ENCODE results near the gene NSMCE1.

DNA sequence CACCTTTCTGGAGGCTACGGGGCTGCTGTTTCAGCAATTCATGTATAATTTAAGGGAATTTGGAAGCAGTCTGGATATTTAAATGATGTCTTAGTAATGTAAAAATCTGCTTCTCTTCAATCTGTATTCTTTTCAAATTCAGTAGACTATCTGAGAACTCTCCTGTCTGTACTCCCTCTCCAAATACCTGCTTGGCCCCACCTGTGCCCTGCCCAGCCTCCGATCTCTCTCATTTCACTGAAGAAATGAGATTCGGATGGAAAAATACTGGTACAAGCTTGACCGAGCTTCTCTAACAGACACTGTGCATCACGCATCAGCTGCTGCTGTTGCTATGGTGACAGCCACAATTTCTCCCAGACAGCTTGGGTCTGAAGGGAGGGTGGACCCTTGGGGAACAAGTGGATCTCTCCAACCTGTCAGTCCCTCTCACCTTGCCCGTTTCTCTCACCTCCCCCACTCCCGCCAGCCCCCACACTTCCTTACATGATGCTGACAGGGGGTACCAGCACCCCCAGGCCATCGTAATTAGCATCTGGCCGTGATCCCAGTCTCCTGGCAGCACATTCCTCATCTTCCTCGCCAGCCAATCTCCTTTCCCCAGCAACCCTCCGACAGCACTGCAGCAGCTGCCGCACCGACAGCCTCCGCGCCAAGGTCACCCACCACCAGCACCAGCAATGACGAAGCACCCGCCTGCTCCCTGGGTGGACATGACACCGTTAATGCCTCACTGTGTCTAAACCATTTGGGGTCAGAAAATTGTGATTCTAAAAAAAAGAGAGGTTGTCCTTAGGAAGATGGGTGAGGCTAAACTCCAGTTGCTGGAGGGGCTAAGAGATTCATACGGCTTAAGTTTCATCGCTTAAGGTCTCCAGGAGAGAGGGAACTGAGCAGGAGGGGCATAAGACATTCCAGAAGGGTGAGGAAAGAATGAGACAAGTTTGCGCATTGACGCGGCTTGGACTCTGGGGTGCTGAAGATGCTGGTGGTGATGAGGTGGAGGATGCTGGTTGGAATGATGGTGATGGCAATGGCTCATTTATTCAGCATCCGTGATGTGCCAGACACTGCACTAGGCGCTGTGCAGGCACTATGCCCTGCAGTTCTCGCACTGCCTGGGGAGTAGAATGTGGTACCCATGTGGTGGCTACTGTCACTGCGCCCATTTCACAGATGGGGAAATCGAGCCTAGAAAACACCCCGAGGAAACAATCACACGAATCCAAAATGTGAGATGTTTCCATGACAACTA lies 58.6 kb upstream of the TNRC6A start:
- PRO-cap, result no peak

DNA sequence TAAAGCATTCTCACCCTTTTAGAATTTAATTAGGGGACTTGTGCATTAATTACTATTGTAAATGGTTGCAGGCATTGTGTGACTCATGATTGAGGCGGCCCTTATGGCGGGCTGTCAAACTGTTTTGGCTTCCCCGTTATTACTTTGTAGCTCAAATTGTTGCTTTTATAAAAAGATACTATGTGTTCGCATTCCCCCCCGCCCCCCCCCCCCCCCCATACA lies 1.0 kb downstream of the TNRC6A start:
- PRO-cap, result no peak

GRCh38 chr16:25918364-25918693 lies 226.6 kb downstream of the HS3ST4 start:
- PRO-cap, result no peak

- PRO-cap, result no peak
Observed at GRCh38 chr16:26256568-26256972, 564.8 kb downstream of the HS3ST4 start.

GRCh38 chr16:27211962-27212489 lies 8.7 kb downstream of the KDM8 start:
- PRO-cap, result no peak

DNA sequence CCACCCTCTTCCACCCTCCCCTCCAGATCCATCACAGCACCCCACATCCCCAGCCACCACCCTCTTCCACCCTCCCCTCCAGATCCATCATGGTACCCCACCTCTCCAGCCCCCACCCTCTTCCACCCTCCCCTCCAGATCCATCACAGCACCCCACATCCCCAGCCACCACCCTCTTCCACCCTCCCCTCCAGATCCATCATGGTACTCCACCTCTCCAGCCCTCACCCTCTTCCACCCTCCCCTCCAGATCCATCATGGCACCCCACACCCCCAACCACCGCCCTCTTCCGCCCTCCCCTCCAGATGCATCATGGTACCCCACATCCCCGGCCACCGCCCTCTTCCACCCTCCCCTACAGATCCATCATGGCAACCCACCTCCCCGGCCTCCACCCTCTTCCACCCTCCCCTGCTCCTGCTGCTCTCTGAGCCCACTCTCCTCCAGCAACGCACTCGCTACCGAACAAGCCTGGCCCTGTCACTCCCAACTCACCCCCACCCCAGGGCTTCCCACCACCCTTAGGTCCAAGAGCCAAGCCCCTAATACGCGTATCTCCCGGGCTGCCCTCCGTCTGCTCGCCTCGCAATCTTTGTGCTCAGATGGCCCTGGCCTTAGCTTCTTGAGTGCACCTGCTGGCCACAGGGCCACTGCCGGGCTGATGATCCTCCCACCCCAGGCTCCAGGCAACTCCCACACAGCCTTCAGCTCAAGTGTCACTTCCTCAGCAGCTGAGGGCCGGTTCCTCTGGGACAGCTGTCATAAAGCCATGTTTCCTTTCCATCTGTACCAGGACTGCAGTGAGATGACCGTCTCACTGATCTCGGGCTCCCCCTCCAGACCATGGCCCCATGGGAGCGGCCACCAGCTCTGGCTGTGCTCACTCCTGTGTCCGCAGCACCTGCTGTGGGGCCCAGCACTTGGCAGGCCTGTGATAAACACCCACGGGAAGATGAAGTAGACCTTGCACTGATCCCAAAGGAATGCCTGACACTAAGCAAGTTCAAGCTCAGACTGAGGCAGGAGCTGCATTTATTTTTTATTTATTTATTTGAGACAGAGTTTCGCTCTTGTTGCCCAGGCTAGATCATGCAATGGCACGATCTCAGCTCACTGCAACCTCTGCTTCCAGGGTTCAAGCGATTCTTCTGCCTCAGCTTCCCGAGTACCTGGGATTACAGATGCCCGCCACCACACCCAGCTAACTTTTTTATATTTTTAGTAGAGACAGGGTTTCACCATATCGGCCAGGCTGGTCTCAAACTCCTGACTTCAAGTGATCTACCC lies 25.7 kb downstream of the KDM8 start:
- PRO-cap, result no peak

GRCh38 chr16:27237219-27238025 lies 31.1 kb downstream of the NSMCE1 start:
- PRO-cap, result no peak

DNA sequence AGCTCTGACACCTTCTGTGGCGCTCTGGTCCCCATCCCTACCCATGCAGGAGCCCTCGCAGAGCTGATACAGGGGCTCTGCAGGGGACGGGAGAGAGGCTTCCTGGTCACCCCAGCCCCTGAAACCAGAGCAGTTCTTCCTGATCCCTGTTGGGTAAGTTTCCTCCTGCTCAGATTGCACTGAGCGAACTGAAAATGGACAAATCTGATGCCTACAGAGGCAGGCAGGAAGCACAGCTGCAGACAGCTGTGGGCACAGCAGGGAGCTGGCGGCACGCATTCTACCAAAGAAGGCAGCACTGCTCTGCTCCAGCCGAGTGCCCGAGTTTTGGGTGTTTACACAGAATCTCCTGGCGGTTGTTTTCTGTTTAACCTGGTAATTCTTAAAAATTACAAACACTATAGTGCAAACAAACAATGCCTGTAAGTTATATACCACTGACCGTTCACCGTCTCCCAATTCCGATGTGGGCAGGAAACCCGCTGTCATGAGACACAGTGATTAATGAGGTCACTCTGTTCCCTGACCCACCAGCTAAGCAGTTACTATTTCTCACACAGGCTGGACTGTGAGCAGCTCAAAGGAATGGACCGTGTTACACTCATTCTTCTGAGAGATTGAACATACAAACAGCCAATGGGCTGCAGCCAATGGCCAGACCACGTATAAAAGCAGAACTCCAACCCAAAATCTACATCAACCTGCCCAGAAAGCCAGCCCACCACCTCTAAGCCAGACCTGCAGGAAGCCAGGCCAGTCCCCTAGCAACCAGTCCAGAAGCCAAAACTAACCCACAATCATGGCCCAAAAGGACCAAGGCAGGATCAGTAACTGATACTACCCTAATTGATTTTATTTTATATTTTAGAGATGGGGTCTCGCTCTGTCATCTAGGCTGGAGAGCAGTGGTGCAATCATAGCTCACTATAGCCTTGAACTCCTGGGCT lies 25.5 kb downstream of the NSMCE1 start:
- PRO-cap, result bidirectional peak, plus-strand start at position 304 of the sequence, minus-strand start at position 190 of the sequence

DNA sequence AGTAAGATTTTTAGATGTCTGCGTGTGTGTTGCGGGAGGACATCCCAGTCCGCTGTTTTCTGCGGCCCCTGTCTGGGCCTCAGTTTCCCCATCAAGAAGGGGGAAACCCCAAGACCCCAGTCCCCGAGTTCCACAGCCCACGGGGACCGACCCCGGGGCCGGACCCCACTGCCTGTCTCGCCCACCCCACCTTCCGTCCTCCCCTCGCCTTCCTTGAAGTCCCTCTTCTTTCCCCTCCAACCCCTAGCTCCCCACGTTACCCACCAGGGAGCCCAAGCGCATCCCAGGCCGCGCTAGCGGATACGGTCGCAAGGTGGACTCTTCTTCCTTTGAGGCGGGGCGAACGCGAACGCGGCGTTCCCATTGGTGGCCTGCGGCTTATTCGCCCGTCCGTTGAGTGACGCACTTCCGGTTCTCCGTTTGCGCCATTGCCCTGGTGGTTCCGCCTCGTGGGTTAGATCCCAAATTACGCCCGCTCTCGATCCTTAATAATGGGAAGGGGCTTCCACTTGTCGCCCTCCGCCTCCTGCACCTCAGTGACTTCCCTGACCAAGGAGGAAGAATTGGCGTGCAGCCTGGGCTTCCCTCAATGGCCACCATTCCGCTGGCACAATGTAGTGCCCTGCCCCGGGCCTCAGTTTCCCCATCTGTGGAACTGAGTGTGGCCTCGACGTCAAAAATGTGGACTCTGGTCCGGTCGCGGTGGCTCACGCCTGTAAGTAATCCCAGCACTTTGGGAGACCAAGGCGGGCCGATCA lies at the start of gene NSMCE1:
TSS of gene NSMCE1 (minus strand) at position 331 of the 758 bp plus-strand sequence.
- PRO-cap, result bidirectional peak, plus-strand start at position 409 of the sequence, minus-strand start at position 331 of the sequence

- PRO-cap, result no peak
Observed at GRCh38 chr16:27315949-27316330, 2.2 kb downstream of the IL4R start.

DNA sequence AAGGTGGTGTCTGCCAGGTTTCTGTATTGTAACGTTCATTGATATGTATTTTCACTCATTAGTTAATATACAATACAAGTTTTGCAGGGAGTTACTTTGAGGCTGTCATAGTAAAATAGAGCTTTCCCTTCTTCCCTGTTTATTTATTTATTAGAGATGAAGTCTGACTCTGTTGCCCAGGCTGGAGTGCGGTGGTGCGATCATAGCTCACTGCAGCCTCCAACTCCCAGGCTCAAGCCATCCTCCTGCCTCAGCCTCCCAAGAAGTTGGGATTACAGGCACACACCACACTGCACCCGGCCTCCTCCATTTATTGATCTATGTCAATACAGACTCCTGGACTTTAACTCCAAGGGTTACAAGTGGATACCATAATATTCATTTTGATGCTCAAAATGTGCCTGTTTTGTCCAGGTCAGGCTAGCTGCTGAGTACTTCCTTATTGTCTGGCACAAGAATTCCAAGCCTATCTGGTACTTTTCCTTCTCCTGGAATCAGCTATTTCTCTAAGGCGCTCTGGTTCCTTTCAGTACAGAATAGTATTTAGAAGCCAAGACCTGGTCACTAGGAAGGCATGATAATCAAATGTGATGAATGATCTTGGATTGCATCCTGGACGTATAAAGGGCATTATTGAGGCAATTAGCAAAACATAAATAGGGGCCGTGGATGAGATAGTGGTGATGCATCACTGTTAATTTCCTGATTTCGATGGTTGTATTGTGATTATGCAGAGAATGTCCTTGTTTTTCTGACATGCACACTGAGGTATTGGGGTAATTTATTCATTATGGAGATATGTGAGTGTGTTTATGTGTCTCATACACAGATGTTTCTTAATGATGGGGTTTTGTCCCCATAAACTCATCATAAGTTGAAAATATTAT lies 21.7 kb downstream of the IL4R start:
- PRO-cap, result no peak

- PRO-cap, result no peak
Observed at GRCh38 chr16:27354620-27355615, 41.1 kb downstream of the IL4R start.

DNA sequence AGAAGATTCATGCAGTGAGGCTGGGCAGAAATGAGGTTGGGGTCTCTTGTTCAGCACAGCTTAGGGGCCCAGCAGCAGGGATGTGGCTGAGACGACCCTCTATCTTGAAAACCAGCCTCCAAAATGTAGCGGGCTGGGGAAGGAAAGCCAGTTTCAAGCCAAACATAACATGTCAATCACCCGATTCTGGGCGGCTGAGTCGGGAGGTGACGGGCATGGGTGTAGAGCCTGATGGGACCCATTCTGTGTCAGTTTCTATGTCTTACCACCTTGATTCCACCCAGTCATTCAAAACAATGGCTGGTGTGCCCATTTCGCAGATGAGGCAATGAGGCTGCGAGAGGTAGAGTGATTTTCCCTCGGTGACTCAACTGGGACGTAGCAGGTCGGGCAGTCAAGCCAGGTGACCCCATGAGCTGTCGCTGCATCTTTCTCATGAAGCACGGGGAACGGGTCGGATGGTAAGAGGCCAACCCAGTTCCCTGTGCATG lies 831 bp downstream of the IL21R start:
- PRO-cap, result no peak

- PRO-cap, result no peak
Observed at GRCh38 chr16:27464761-27465566, 63.0 kb downstream of the IL21R start.

GRCh38 chr16:27517950-27518601 lies 31.6 kb downstream of the GTF3C1 start:
- PRO-cap, result no peak

DNA sequence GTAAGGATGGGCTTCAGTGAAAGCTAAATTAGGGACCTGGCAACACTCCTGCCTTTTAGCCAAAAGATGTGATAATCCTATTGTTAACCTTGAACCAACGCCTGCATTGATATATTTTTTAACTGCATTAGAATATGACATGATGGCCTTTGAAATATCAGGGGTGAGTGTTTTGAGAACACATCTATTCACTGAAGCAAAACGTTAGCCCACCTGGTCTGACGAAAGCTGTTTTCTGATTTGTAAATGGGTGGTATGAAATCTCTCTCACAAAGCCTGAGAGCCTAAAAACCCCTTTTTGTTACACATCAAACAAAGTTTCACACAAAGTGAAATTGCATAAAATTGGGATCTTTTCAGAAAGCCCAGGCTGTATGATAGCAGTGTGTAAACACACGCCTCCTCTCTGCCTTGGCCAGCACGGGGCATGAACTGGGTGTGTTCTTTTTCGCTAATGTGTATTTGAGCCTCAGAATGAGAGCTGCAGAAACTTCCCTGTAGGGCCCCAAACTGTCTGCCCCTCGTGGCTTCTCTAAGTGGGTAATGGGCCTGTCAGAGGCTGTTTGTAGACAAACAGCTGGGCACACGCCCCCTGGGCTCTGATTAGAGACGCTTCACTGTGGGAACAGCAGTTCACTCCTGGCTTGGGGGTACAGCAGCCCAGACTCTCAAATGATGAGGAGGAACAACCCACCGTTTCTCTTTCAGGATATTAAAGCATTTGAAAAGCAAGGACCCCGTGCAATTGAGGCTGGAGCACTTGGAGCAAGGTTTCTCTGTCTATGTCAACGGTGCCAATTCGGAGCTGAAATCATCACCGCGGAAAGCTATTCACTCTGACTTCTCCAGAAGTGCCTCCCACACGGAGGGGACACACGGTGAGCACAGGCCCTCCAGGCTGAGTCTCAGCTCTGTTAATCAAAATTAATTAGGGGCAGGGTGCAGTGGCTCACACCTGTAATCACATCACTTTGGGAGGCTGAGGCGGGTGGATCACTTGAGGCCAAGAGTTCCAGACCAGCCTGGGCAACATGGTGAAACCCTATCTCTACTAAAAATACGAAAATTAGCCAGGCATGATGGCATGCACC lies 78.4 kb downstream of the KATNIP start:
- PRO-cap, result no peak

DNA sequence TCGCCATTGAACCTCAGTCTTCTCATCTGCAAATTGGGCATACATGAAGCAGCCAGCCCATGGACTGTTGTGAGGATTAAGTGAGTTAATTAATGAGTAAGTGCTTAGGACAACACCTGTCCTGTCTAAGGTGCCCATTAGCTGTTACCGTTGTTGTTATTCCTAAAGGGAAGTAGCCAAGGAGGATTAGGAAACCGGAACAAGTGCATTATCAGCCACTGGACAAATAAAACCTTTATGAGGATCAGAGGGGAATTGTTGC lies 169.4 kb downstream of the GSG1L start:
- PRO-cap, result no peak

- PRO-cap, result no peak
Observed at GRCh38 chr16:28097309-28097685, 33.8 kb upstream of the GSG1L start.

DNA sequence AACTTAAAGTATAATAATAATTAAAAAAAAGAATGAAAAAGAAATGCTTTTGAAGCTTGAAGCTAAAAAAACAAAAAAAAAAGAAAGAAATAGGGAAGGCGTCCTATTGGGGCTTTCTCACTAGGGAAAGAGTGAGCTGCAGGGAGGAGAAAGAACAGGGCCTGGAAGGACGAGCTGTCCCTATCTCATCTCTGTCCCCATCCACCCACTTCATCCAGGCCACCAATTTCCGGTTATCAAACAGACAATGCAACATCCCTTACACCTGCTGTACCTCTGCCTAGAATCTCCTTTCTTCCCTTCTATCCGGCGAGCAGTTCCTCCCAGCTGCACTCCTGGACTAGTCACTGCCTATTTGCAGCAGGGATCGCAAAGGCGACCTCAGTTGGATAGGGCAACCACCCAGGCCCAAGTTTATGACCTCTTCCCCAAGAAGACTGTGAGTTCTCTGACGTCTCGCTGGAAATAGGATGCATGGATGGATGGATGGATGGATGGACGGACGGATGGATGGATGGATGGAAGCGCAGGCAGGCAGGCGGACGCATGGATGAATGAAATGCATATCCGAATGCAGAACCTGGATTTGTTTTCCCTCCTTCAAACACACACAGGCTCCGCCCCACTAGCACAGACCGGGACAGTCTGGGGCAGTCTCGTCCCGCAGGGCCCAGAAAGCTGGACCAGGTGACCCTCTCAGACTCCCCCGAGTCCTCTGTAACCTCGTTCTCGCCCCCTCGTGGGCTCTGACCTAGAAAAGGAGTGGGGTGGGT lies 646 bp upstream of the SBK1 start:
- PRO-cap, result unidirectional peak, plus-strand start at position 134 of the sequence; bidirectional peak, plus-strand start at position 370 of the sequence, minus-strand start at position 349 of the sequence; bidirectional peak, plus-strand start outside the sequence, minus-strand start at position 573 of the sequence

GRCh38 chr16:28293663-28294157 lies 1.4 kb downstream of the SBK1 start:
- PRO-cap, result no peak

All from REH cell (cell line).